Mesangial cell (primary cell): Measurements from ENCODE around the gene GPR146.

DNA sequence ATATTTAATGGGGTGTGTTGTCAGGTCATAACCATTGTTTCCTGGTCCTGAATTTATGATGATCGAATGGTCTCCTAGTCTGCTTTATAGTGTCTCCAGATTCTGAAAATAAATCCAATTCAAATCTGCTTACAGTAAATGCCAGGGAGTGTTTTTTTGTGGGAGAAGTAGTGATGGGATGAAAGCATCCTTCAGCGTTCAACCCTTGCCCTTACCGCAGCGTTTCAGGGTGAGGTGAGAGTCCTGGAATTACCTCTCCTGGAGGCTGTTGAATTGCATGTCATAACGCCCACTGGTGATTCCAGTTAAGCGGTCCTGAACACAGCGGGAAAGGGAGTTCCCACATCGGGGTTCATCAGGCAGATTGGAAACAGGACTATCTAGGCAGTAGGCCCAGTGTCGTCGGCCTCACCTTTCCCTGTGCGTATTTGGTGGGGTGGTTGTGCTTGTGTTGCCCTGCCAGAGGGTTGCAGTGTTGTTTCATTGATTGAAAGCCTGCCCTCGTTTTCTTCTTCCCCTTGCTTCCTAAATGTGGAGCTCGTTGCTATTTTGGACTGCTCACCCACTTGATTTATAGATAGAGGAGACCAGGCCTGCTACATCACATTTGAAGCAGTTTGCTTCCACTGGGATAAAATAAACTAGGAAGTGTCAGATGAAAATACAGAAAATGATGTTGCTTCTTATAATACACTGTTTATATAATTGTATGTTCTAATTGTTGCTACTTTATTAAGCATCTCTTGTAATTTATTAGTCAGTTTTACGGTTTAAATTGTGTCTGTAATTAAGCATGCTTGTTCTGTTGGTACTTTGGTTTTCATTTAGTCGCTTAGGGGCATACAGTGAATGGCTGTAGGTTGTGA, 10.6 kb upstream of the SUN1 start:
- RAMPAGE, long total RNA: no peak

DNA sequence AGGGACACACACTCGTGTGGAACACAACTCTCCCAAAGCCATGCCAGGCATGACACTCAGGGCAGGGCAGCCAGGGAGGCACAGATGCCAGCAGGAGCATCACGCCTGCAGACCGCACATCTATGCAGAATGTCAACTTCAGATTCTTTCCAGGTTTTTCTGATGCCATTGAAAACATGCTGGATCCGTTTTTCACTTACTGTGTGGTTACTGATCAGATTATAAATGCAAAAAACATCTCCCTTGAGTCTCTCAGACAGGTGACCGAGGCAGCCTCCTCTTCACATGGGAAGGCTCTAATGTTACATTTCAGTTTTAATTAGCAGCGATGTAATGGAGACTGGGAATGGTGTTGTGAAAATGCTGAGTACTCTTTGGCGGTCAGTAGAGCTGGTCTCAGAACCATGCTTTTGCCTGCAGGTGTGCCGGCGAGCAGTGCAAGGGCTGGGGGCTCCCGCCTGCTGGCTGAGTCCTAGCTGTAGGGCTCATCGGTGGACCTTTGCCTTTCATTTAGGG, 3.2 kb upstream of the SUN1 start:
- RAMPAGE, long total RNA: no peak

- RAMPAGE, long total RNA: no peak
Measured at GRCh38 chr7:847749-848194, 15.5 kb downstream of the SUN1 start.

GRCh38 chr7:920390-921320, 33.8 kb downstream of the ADAP1 start:
- RAMPAGE, long total RNA: no peak

- RAMPAGE, long total RNA: no peak
Measured at GRCh38 chr7:933308-933805, 21.1 kb downstream of the ADAP1 start.

DNA sequence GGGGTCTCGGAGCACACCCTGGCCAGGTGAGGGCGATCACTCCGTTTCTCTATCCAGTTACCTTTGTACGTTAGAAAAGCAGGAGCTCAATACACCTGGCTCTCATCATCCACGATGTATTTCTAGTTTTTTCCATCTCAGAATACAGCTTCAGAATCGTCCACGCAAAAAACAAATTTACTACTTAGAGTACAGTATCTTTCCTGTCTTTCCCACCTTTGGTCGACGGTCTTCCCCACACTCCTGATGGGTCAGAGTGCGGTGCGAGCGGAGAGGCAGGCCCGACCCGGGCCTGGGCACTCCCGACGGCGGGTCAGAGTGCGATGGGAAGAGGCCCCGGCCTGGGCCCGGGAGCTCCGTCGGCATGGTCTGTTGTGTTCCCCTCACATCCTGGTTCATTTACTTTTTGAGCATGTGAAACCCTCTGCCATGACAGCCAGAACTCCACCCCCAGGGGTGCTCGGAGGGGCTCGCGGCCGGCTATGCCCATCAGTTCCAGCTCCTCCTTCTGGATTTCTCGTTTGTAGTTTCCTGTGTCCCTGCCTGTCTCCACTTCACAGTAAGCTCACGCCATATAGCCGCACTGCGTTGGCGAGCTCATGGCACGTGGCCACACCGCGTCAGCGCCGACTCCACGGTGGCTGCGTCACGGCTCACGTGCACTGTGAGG, 7.9 kb downstream of the COX19 start:
- RAMPAGE, long total RNA: no peak

GRCh38 chr7:988290-989147, 5.5 kb downstream of the CYP2W1 start:
- RAMPAGE, long total RNA: no peak

DNA sequence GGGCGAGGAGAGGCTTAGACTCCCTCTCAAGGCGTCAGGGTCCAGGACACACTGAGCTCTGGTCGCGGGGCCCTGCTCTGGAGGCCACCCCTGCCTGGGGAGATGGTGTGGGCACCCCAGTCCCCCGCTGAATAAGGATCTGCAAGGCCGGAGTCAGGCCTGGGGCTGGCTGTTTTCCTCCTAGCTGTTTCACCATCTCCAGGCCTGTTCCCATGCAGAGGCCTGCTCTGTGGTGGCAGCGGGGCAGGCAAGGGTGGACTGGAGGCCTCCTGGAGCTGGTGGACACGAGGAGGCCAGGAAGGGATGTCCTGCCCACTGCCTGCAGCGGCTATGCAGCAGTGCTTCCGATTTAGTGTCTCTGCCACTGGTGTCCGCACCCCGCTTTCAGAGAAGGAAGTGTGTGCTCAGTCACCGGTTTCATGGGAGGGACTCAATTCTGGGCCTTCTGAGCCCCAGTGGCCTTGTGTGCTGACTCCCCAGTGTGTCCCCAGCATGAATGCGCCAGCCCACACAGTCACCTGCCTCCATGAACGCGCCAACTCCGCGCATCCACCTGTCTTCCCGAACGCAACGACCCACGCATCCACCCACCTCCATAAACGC, 14.6 kb upstream of the GPR146 start:
- RAMPAGE, long total RNA: no peak

GRCh38 chr7:1043948-1045262, at the start of gene GPR146:
Gene GPR146 (plus strand): TSS chr7:1044546.
- RAMPAGE, long total RNA: no peak

- RAMPAGE, long total RNA: no peak
Measured at GRCh38 chr7:1045398-1046261, 1.3 kb downstream of the GPR146 start.

- RAMPAGE, long total RNA: no peak
Measured at GRCh38 chr7:1059318-1059893, 15.1 kb downstream of the GPR146 start.

- RAMPAGE, long total RNA: no peak
Measured at GRCh38 chr7:1124922-1125474, 13.0 kb downstream of the C7orf50 start.

GRCh38 chr7:1176131-1176880, 16.3 kb upstream of the ZFAND2A start:
- RAMPAGE, long total RNA: no peak

DNA sequence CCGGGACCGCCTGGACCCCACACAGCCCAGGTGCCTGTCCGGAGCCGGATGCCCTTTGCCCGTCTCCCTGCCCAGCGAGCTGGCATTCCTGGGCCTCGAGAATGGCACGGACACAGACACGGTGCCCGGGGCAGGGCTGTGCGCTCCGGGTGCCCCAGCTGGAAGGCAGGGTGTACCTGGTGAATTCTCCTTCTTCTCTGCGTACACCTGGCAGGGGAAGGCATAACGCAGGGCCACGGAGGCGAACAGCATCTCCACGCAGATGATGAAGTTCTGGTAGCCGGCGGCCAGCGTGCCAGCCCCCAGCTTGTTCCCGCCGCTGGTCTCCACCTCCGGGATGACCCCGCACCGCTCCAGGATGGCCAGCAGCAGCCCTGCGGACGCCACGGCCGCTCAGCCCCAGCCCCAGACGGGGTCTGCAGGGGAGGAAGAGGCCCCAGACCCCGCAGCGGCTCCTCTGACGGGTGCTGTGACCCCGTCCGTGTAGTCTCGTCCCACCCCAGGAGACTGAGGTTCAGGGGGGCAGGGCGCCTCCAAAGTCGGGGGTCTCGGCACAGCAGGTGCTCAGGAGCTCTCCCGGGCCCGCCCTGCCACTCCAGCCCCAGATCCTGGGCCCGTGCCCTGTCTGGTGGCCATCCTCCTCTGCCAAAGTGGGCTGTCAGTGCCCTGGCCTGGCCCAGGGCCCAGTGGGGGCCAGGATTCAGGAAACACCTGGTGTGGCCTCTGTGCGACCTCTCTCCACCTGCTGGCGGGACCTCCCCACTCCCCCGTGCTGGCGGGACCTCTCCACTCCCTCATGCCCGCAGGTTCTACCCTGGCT, 8.2 kb downstream of the TMEM184A start:
- RAMPAGE, long total RNA: no peak

DNA sequence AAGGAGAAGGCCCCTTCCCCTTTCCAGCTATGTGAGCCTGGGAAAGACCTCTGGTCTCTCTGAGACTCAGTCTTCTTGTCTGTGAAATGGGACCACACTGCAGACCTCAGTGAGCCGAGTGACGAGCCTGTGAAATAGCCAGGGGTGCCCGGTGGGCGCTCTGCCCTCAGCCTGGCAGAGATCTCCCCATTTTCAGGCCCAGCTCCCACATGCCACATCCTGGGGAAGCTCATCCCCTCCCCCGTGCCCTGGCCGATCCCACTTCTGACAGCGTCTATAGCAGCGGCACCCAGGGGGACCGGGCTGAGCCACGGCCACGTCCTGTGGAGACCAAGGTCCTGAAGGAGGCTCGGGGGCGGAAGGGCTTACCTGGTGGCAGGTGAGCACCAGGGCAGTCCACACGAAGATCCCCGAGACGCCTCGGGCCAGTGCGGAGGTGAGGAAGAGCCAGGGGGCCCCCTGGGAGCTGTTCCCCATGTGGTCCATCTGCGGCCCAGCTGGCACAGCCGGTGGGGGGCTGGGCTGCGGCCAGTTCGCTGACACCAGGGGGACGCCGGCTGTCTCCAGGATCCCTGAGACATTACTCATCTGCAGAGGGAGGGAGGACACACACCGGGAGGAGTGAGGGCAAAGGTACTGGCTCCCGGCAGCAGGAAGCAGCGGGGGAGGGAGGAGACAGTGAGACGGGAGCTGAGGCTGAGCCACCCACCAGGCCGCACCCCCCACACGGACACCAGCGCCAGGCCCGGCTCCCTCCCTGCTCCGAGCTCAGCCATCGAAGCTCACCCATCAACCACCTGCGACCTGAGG, 903 bp downstream of the TMEM184A start:
- RAMPAGE, long total RNA: no peak

GRCh38 chr7:1558724-1559393, 2.9 kb upstream of the TMEM184A start:
- RAMPAGE, long total RNA: no peak

DNA sequence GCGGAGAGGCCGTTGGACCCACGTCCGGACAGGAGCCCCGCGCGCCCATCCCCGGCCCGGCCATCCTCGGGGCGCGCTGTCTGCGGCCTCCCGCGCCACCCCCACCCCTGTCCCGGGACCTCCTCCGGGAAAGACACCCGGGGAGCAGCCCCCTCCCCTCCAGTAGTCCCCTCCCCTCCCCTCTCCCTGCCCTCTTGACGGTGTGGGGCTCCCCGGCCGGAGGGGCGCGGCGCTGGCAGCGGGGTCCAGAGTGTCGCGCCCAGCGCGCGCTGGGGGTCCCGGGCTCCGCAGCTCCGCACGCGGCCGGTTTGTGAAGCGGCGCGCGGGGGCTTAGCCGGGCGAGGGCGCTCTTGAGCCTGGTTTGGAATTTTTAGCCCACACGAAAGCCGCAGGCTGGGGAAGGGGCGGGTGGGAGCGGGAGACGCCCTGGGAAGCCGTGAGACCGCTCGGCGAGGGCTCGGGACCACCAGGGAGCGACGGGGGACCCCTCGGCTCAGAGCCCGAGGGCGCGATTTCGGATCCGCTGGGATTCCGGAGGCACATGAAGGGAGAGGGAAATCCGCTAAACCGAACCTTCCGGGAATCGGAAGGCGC, 5.5 kb upstream of the ELFN1 start:
- RAMPAGE, long total RNA: no peak

DNA sequence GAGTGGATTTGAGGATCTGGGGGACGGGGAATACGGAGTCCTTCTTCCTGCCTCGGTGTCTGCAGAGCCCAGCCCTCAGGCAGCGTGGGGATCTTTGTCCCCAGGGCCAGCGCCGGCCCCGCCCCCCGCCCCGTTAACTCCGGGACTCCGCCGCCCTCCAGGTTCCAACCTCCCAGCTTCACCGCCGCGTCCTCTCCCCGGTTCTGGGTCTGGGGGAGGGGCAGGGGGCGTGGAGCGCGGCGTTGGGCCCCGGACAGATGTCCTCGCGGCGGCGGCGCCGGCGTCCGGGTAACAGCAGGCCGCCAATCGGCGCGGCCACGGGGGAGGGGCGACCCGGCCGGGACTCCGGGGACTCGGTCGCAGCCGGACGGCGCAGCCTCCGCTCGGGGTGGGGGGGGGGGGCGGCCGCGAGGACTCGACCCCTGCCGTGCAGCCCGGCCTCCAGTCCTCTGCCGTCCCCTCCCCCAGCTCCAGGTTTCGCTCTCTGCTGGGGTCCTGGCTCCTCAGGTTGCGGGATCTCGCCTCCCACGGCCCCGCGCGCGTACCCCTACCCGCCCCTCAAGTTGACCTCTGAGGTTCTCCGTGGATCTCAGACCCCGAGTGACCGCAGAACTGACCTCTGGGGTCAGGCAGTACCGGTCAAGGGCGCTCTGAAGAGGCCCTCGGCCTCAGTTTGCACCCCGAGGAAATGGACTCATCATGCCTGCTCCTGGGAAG, 2.3 kb upstream of the ELFN1 start:
- RAMPAGE, long total RNA: no peak

DNA sequence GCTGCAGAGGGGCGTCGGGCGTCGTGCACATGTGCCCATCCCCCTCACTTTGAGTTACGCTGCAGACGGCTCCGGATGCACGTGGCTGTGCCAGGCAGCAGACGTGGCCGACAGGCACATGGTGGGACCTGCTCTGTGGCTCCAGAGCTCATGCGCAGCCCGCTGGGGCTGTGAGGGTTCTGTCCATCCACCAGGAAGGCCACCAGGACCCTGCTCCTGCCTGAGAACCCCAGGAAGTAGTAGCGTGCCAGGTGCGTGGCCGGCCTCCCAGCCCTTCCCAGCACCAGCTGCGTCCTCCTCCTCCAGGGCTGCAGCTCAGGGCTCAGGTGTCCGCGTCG, 24.9 kb downstream of the ELFN1 start:
- RAMPAGE, long total RNA: no peak

DNA sequence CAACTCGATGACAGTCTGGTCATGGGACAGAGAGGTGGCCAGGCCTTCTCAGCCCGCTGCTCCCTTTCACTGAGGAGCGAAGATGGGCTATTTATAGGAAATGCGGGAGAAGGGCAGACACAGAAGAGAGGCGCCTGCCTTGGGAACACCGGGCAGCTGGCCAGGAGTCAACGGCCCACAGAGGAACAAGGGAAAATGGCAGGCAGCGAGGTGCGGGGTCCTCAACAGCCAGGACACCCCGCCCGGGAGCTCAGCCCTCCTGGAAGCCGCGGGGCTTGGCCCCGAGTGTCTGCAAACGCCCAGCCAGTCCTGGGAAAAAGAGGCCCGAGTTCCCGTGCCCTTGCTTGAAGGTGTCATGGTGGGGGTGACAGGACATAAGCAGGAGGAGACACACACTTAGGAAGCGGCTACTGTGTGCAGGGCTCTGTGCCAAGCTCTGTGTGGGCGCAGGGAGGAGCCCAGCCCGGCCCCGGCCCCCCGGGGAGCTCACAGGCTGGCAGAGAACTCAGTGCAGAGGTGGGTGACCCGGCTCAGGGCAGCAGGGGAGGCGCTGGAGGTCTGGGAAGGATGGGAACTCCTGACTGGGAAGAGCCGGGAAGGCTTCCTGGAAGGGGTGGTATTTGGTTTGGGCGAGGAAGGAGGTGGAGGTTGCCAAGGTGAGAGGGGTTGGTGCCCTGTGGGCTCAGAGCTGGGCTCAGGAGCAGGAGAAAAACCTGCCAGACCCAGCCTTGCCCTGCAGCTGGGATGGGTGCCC, 79.9 kb downstream of the ELFN1 start:
- RAMPAGE, long total RNA: no peak